Fibroblast of the aortic adventitia (primary cell): ENCODE results near the genes CD55 and PLXNA2.

GRCh38 chr1:207321388-207322338 is at the start of gene CD55:
Gene CD55 (plus strand): TSS chr1:207321678.
- CAGE, long polyA plus RNA: no peak

DNA sequence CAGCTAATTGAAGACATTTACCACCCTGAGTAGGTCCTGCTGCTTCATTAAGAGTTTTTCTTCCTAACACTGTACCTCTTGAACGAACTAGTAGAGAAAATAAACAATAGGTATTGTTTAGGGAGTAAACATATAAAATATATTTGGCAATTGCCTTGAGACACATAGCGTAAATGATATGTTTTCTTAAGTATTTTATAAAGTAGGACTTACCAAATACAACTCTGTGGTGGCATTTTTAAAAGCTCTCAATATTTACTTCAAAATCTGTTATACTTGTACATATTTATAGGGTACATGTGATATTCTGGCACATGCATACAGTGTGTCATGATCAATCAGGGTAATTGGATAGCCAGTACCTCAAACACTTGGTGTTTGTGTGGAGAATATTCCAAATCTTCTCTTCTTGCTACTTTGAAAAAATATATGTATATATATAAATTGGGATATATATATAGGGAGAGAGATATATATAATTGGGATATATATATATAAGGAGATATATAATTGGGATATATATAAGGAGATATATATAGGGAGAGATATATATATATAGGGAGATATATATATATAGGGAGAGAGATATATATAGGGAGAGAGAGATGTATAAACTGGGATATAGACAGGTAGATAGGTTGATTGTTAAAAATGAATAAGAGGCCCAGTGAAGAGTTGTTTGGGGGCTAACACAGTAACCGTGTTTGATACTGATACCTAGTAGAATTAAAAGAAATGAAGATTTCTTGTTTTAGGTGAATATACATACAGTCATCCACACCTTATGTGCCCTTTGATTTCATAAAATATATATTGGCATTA is 1.4 kb downstream of the CD55 start:
- CAGE, long polyA plus RNA: no peak

DNA sequence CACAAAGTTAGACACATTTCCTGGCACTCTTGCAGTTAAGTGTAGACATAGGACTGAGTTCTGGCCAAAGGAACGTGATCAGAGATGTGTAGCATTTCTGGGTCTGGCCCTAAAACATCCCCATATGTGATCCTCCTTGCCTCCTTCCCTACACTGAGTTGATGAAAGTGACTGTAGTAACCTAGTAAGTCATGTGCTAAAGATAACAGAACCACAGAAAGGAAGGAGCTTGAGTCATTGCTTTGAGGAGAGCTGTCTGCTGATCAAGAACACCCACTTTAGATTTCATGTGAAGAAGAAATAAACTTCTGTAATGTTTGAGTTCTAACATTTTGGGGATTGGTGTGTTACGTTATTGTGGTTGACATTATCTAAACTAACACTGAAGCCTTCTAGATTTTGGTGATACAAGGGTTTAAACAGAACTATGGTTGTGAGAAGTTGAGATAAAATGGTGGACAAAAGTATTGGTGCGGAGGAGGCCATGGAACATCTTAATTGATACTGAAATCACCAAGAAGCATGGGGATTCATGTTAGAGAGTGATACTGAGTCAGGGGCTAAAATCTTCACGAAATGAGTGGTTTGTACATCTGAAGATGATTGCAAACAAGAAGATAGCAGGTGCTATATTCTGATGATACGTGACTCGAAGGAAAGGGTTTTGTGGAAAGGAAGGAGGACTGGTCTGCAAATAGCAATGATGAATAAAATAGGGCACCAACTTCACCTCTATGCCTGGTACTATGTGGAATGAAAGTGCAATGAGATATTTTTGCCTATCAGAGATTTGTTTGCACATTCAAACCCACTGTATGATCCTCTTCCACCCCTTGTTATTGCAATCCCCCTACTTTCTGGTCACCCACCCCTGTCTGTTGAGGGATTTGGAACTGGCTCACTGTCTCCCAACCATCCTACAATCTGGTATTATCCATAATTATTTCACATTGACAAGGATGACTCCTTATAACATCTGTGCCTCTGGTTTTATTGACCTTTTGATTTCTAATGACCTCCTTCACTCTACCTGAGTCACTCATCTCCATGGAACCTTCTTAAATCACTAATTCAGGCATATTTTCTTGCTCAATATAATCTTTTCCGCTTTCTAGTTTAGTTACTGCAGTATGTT is 42.1 kb downstream of the CD55 start:
- CAGE, long polyA plus RNA: no peak

DNA sequence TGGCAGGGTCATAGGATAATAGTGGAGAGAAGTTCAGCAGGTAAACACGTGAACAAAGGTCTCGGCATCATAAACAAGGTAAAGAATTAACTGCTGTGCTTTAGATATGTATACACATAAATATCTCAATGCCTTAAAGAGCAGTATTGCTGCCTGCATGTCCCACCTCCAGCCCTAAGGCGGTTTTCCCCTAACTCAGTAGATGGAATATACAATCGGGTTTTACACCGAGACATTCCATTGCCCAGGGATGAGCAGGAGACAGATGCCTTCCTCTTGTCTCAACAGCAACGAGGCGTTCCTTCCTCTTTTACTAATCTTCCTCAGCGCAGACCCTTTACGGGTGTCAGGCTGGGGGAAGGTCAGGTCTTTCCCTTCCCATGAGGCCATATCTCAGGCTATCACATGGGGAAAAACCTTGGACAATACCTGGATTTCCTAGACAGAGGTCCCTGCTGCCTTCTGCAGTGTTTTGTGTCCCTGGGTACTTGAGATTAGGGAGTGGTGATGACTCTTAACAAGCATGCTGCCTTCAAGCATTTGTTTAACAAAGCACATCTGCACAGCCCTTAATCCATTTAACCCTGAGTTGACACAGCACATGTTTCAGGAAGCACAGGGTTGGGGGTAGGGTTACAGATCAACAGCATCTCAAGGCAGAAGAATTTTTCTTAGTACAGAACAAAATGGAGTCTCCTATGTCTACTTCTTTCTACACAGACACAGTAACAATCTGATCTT is 9.4 kb upstream of the CR1L start:
- CAGE, long polyA plus RNA: no peak

GRCh38 chr1:207802720-207803109 is 50.9 kb downstream of the CD46 start:
- CAGE, long polyA plus RNA: no peak

DNA sequence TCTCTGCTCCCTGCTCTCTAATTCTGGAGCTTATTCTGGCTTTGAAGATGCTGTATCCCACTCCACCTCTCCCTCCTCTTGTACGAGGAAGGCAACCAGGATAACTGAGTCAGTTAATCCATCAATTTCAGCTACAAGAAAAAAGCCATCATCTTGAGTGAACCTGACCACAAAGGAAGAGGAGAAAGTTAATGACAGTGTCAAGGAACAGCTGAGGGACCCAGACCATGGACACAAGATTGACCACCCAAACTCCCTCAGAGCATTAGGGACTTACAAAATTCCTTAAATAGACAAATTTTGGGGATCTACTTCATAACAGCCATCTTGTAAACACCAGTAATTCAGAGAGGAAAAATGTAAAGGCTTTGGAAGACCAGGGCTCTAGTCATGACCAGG is 67.9 kb downstream of the CD46 start:
- CAGE, long polyA plus RNA: no peak

DNA sequence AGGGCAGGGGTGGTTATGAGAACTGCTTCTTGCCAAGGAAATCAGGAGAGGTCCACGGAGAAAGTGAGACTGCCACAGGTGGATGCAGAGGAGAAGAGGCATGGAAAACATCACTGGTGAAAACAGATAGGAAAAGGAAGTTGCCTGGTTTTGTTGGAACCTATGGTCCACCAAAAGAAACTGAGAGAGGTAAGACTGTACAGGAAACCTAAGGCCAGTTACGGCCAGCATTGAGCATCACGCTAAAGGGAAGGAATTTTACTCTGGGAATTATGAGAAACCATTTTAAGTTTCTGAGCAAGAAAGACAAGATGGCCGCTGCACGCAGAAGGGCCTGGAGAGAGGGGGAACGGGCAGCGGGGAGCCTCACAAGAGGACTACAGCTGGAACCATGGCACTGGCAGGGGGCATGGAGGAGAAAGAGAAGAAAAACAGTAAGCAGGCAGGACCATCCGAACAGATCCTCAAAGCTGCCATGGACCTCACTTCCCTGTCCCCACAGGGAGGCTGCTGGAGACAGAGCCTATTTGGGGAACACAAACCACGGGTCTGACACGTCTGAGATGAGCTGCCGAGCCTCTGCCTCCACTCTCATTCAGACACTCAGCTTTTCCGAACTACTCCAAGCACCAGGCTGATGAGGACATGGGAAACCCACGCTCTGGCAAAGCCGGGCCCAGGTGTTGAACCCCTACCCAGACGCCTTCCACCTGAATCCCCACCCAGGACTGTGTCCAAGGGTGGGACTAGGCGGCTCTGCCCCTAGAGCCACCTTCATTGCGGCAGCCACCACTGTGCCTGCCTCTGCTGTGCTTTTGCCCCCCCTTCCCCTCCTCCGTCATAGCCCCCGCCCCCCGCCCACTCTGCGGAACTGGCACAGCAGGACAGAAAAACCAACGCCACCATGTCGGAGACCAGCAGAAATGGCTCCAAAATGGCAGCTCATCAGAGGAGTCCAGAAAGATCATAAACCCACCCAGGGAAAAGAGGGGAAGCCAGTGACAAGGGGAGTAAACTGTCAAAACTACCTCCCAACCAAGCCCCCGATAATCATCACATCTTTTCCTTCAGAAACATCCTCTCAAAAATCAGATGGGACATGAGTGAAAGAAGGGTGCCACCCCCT is 69.0 kb downstream of the CD46 start:
- CAGE, long polyA plus RNA: no peak

GRCh38 chr1:207831818-207832345 is 79.0 kb downstream of the CD34 start:
- CAGE, long polyA plus RNA: no peak

- CAGE, long polyA plus RNA: no peak
Measured at GRCh38 chr1:207863611-207864383, 47.1 kb downstream of the CD34 start.

DNA sequence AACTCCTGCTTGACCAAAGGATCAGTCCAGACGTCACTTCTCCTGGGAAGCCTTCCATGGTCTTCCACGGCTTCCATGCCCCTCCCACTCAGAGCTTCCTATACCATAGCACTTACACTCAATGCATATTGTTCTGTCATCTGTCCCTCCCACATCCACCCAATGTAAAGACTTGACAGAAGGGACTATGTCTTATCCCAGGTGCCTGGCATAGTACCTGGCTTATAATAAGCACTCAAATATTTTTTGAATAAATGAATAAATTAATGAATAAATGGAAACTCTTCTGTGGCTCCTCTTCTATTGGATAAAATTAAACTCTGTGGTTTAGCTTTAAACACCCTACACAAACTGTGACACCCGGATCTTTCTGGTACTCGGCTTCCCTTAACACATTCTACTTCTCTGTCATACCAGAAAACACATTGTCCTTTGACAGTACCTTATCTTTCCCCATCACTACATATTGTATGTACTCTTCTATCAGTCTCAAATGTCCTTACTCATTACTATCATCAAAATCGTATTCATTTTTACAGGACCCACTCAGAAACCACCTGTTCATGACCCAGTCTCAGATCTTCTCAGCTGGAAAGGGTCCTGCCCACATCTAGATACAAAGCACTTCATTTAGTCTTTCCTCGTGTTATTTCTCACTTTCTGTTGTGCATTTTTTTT is 28.0 kb downstream of the CD34 start:
- CAGE, long polyA plus RNA: no peak

DNA sequence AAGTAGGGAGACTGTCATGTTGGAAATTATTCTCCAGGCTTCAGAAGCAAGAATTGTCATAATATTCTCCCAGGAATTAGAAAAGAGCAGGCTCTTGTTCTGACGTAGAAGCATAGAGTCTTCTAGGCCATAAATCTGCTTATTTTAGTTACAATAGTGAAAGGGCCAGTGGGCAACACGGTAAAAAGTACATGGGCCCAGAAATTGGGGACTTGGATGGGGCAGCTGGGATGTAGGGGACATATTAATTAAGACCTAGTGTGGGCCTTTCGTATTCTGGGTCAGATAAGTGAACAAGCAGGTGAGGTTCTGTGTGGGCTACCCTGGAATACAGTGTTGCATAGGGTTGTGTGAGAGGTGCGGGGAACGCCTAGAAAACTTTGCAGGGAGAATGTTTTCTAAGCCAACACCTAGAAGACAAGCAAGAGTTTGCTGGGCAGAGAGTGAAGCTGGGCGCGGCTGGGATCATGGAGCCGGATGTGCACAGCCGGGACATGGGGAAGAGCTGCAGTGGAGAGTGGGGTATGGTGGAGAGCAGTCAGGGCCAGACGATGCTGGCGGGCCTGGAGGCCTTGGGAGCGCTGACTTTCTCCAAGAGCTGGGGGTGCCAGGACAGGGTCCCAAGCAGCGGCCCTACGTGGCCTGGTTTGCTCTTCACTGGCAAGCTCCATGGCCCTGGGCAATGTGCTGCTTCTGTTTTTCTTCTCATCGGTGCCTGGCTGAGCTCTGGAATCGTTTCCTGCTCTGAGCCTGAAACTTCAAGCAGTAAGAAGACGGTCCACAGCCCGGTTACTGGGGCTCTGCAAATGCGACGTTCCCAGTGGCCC is 51.7 kb upstream of the CD34 start:
- CAGE, long polyA plus RNA: no peak

DNA sequence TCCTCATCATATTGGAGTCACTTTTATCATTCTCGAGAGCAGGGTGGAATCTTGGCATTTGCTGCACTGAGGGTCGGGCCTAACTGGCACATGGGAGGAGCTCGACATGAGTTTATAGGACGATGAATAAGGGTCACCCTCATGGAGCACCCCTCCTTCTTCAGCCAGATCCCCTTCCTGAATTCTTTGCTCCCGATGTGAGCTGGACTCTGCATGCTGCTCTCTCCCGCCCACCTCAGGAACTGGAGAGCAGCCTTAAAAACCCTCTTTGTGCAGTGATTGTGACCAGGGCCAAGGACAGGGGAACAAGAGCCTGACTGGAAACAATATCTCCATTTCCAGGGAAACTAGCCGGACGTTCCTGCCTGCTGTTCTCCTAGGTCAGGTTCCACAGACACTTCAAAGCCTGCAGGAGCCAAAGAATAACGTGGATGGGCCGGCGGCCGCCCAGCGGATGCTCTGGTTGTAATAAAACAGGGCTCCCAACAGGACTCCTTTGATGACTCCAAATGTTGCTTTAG is 162.4 kb downstream of the PLXNA2 start:
- CAGE, long polyA plus RNA: no peak

- CAGE, long polyA plus RNA: no peak
Measured at GRCh38 chr1:208176570-208177302, 67.4 kb downstream of the PLXNA2 start.

- CAGE, long polyA plus RNA: no peak
Measured at GRCh38 chr1:208203878-208204090, 40.4 kb downstream of the PLXNA2 start.

GRCh38 chr1:208221137-208221966 is 22.8 kb downstream of the PLXNA2 start:
- CAGE, long polyA plus RNA: no peak

DNA sequence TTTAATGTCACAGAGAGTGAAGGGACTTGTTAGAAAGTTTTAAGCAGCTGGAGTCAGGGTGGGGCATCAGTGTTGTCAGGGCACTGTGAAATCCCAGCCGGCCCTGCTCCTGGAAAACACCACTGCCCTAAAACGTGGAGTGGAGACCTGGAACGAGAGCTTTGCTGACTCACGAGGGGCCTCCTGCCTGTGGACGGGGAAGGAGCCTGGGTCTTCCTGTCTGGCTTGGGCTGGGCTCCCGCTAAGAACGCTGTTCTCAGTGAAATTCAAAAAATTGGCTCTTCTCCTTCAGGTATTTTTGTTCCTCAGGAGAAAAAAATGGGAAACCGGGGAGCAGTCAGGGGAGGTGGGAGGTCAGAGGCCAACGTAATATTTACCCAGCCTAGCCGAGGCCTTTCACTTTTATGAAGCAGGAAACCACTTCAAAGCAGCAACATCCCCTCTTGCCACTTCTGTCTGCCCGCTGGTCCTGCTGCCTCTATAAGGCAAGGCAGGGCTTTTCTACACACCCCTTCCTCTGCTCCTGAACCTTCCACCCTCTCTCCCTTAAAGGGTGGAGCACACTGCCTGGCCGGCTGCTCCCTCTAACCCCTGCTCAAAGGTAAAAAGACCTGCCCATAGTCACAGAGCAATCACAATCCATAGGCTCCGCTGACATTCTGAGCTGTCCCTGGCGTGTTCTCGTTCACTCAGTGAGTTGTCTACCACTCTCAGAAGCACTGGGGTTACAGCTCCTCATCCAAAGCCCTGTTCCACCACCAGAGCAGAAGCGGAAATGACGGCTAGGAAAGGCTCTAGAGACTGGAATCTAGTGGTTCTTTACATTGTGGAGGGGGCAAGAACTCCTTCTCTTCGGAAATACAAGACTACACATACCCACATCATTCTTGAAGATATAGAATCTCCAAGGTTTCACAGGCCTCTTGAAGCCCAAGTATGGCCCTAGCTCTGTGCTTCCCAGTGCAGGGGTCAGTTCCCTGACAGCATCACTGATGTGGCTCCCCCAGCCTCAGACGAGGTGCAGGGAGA is 7.9 kb downstream of the PLXNA2 start:
- CAGE, long polyA plus RNA: no peak

DNA sequence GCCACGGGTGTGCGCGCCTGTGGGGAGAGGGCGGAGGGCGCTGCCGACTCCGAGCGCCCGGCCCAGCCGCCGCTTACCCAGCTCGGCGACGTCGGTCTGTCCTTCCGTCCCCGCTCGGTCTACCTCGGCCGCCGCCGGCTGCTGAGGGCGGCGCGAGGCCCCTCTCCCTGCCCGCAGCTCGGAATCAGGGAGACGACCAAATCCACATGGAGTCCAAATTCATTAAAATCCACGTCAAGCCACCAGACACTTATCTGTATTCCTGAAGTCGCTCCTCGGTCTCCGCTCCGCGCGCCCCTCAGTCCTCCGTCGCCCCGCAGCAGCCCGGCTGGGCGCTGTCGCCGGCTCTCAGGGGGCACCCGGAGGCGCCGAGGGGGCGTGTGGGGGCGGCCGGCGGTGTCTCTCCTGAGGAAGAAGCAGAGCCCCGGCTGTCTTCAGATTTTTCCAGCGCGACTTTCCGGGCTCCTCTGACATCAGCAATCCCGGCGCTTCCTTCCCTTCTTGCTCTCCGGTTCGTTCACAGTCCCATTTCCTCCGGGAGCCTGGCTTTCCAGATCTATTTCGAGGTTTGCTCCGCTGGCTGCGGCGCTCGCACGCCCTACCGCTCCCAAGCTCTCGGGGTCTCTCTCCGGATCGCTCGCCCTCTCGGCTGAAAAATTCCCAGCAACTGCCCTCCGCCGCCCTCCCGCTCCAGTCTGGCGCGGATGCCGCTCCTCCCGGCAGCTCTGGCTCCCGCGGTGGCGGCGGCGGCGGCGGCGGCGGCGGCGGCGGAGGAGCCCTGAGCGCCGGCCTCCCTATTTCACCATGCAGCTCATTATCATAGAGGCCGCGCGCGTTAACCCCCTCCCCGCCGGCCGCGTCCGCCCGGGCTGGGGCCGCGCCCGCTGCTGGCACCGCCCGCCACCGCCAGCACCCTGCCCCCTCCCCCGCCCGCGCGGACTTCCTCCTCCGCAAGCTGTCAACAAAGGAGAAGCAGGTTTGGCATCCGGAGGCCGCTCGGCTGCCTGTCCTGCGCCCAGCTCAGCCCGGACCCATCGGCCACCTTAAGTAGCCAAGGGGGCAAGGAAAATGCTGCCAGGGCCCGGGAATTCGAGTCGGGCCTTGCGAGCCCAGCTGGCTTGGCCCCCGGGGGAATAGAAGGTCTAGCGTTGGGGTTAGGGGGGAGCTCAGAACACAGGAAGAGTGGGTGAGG is at the start of gene PLXNA2:
Gene PLXNA2 (minus strand): TSS at position 819 of the 1,192 bp plus-strand sequence.
- CAGE, long polyA plus RNA: no peak

GRCh38 chr1:209209893-209210229 is 373.7 kb upstream of the CAMK1G start:
- CAGE, long polyA plus RNA: no peak

- CAGE, long polyA plus RNA: no peak
Measured at GRCh38 chr1:209627993-209628430, 24.2 kb downstream of the LAMB3 start.

- CAGE, long polyA plus RNA: no peak
Measured at GRCh38 chr1:209765865-209766546, 10.2 kb downstream of the TRAF3IP3 start.